Bronchial epithelial cell (primary cell): ENCODE measurements around a stretch of chr20.

GRCh38 chr20:12857734-12858073 is 151.1 kb upstream of the SPTLC3 start:
- RRBS, 2 experiments, result no CpG with 5 or more reads among the region's 8 CpGs

- RRBS, 2 experiments, result no CpG with 5 or more reads among the region's 4 CpGs
These were observed 178.7 kb downstream of the TASP1 start for GRCh38 chr20:13459775-13460612.

DNA sequence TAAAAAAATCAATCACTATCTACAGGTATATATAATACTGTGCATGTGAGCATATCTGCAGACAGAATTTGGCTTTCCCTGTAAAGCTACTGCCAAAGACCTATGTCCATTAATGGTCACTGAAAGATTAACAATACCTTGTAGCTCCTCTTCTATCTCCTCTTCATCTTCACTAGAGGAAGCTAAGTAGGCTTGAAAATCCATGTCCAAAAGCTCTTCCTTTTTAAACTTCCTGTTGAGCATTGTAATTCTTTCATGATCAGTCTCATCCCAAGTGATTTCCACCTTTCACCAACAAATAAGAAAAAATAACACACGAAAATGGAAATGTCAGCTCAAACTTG is 18.1 kb downstream of the ESF1 start:
- RRBS, 2 experiments, result no CpG with 5 or more reads among the region's 1 CpG

GRCh38 chr20:13791581-13792634 is 7.1 kb downstream of the NDUFAF5 start:
- RRBS, 2 experiments, result no CpG with 5 or more reads among the region's 2 CpGs

DNA sequence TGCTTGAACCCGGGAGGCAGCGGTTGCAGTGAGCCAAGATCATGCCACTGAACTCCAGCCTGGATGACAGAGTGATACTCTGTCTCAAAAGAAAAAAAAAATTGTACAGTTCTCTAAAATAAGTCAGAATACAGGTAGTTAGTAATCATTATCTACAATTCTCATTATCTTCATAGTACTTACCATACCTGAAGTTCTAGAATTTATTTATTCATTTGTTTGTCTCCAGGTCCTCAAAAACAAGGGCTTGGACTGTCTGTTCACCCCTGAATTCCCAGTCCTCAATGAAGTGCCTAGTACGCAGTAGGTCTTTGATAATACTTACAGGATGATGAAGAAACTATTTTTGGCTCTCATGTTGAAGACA is 66.3 kb downstream of the NDUFAF5 start:
- RRBS, 2 experiments, result no CpG with 5 or more reads among the region's 3 CpGs

DNA sequence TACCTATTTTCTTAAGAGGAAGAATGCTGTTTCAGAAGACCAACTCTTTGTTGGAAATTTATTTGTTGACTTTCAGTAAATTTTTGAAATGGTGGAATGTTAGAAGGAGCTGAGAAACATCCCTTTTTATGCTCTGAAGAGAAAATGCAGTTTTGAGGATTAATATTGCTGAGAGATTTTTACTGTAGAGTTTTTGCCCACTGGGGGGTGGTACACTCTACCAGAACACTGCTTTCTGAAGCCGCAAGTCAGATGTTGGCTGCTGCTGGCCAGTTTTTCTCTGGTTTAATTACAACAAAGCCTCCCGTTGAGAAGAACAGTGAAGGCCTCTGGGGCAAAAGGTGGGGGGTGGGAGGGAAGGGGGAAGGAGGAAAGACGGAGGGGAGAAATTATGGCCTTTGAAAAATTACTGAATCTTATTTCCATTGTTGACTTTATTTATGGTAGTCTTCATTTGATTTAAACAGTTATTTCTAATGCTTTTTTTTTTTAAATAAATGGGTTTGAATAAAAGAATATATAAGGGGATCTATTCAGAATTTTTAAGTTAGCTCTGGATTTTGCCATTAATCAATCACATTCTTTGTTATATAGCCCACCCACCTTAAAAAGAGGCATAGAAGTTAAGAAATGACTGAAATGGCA is 3.0 kb downstream of the FLRT3 start:
- RRBS, 2 experiments, result no CpG with 5 or more reads among the region's 3 CpGs

DNA sequence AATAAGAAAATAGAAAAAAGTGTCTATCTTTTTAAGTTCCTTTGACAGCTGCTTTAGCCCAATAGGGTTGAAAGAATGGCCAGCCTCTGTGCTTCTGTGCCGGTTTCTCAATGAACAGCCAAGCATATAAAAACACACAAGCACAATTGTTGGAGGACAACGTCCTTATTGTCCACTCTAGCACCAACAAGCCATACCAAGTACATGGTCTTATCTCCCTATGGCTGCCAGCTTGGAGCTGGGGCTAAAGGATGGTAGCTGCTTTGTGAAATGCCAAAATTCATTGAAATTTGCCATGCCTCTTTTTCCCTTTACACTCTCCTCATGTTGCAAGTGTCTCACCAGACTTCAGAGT is 50.0 kb upstream of the FLRT3 start:
- RRBS, 2 experiments, result no CpG with 5 or more reads among the region's 2 CpGs

GRCh38 chr20:17679764-17680876 is 1.9 kb downstream of the RRBP1 start:
- RRBS, 2 experiments, result 2 to 3% methylated on average over 7 to 13 of the region's 27 CpGs

- RRBS, 2 experiments, result 1% methylated on average over 74 to 79 of the region's 105 CpGs
These were observed 508 bp downstream of the RRBP1 start for GRCh38 chr20:17681398-17682070.

GRCh38 chr20:17841751-17842305 is 126.8 kb downstream of the SNX5 start:
- RRBS, 2 experiments, result no CpG with 5 or more reads among the region's 14 CpGs

DNA sequence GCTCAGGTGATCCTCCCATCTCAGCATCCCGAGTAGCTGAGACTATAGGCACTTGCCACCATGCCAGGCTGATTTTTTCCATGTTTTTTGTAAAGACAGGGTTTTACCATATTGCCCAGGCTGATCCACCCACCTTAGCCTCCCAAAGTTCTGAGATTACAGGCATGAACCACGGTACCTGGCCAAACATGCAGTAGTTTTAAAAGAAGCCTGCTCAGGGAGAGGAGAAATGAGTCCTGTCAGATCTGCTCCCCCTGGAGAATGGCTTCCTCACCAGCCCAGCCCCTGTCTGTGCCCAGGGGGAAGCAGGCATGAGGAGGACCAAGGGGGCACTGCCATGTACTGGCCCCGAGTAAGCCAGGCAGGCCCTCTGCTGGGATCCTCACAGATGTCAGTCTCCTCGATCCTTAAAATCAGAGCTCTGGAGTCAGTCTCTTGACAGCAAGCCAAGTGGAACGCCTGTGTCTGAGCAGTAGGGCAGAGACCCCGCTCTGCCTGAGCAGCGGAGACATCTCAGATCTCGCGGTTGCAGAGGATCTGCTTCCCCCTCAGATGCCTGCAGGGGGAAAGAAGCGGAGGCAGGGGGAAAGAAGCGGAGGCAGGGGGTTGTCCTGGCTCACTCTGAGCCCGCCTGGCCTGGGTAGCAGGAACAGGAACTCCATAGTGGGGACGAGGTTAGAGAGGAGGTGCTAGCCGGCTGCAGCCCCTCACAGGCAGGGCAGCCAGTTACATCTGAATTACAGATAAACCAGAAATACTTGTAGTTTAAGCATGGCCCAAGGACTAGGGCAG is 92.7 kb downstream of the SNX5 start:
- RRBS, 2 experiments, result no CpG with 5 or more reads among the region's 14 CpGs

DNA sequence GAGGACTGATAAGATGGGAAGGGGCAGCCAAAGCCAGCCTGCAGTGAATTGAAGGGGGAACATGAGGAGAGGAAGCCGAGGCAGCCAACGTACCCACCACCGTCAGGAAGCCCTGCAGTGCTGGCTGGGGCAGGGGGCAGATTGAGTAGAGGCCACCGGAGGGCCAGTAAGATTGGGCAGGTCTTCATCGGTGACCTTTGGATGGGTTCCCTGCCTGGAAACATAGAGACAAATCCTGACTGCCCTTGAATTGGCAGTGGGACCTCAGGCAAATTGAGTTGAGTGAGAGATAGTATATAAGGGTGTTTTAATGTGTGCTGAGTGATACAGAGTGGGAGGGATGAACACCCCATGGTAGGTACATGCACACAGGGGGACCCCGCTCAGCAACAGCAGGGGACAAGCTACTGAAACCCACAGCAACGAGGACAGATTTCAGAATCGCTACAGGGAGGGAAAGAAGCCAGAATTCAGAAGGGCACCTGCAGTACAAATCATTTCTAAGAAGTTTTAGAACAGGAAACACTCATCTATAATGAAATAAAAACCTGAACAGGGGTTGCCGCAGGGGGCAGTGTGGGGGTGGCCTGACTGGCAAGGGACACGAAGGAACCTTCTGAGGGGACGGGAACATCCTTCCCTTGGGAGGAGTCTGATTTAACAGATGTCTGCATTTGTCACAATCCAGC is 90.0 kb downstream of the SNX5 start:
- RRBS, 2 experiments, result no CpG with 5 or more reads among the region's 11 CpGs

- RRBS, 2 experiments, result no CpG with 5 or more reads among the region's 7 CpGs
These were observed 7.7 kb downstream of the SNX5 start for GRCh38 chr20:17960912-17961314.

GRCh38 chr20:17971498-17972138 is 2.8 kb downstream of the MGME1 start:
- RRBS, 2 experiments, result no CpG with 5 or more reads among the region's 7 CpGs

DNA sequence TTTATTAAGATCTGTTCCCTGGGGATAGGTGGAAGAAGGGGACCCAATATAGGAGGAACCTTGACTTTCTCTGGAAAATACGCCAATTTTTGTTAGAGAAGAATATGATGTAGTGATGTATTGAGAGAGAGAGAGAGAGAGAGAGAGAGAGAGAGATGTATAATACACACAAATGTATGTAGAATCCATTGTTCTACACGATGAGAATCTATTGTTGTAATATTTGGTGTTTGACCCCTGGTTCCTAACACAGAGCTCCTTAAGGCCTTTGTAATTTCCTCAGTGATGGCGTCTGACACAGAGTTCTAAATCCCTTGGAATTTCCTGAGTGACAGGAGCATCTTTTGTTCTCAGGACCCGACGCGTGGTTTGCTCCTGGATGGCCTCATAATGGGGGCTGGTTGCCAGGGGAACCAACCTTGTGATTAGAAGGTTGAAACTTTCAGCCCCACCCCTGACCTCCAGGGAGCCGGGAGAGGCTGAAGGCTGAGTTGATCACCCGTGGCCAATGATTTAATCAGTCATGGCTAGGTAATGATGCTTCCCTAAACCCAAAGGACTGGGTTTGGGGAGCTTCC is 20.6 kb upstream of the ZNF133 start:
- RRBS, 2 experiments, result no CpG with 5 or more reads among the region's 8 CpGs

DNA sequence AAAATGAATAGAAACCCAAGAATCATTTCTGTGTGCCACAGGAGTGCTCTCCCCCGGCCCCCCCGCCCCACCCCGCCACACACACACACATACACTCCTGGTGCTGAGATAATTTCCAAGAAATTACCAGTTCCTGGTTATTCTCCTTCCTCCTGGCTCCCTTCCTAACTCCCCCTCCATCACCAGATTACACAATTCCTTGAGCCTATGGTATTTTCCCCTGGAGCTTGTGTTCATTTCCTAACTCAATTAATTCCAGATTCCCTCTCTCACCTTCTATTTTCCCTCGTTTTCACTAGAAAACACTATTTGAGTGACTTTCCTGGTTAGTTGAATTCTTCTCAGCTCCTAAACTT is 2.0 kb upstream of the SLC24A3 start:
- RRBS, 2 experiments, result no CpG with 5 or more reads among the region's 4 CpGs

GRCh38 chr20:19756887-19757154 is 1.2 kb upstream of the RIN2 start:
- RRBS, 2 experiments, result no CpG with 5 or more reads among the region's 5 CpGs

GRCh38 chr20:19947492-19948082 is 69.6 kb upstream of the NAA20 start:
- RRBS, 2 experiments, result no CpG with 5 or more reads among the region's 7 CpGs